Endodermal cell (in vitro differentiated cells): ENCODE measurements around the gene CCL19.

DNA sequence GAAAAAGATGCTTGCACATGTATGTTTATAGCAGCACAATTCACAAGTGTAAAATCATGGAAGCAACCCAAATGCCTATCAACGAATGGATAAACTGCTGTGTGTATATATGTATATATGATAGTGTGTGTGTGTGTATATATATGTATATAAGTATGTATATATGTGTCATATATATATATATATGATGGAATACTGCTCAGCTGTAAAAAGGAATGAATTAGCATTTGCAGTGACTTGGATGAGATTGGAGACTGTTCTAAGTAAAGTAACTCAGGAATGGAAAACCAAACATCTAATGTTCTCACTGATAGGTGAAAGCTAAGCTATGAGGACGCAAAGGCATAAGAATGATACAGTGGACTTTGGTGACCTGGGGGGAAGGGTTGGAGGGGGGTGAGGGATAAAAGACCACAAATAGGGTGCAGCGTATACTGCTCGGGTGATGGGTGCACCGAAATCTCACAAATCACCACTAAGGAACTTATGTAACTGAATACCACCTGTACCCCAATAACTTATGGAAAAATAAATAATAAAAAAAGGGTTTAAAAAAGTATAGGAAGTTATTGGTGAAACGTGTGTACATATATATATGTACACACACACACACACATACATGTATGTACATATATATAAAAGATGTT, 36.4 kb downstream of the UBAP1 start:
- PRO-cap, result no peak

DNA sequence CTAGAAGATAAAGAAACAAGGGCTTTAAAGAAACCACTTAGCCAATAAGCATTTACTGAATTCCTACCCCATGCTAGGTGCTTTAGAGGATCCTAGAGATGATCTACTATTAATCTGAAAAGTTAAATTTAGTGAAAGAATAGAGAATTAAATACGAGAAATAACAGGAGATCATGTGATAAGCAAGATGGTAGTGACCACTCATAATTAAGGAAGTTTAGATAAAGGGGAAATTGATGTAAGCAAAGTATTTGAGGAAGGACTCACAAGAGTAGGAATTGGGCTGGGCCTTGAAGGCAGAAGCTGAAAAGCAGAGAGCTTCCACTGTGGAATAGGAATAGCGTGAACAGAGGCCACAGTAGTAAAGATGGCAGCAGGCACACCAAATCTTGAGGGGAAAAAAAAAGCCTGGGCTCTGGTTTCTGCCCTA, 38.1 kb downstream of the KIF24 start:
- PRO-cap, result no peak

GRCh38 chr9:34328328-34328896, 656 bp downstream of the KIF24 start:
- PRO-cap, result no peak

DNA sequence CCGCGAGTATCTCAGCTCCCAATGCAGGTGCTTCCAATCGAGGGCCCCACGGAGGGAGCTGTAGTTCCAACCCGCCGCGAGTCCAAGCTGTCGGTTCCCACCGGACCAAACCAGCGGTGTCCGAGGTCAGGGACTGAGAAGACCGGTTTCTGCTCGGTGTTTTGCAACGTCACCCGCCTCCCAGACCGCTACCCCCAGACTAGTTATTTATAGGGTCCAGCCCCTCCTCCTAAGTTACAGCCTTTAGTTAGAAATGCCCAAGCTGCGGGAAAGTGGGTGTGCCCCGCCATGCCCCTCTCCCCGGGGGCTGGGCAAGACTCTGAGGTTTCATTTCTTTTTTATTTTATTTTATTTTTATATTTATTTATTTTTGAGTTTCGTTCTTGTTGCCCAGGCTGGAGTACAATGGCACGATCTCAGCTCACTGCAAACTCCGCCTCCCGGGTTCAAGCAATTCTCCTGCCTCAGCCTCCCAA, 765 bp upstream of the MYORG start:
- PRO-cap, result unidirectional peak, minus-strand start at position 201 of the sequence

GRCh38 chr9:34398453-34398937, 885 bp upstream of the C9orf24 start:
- PRO-cap, result no peak

DNA sequence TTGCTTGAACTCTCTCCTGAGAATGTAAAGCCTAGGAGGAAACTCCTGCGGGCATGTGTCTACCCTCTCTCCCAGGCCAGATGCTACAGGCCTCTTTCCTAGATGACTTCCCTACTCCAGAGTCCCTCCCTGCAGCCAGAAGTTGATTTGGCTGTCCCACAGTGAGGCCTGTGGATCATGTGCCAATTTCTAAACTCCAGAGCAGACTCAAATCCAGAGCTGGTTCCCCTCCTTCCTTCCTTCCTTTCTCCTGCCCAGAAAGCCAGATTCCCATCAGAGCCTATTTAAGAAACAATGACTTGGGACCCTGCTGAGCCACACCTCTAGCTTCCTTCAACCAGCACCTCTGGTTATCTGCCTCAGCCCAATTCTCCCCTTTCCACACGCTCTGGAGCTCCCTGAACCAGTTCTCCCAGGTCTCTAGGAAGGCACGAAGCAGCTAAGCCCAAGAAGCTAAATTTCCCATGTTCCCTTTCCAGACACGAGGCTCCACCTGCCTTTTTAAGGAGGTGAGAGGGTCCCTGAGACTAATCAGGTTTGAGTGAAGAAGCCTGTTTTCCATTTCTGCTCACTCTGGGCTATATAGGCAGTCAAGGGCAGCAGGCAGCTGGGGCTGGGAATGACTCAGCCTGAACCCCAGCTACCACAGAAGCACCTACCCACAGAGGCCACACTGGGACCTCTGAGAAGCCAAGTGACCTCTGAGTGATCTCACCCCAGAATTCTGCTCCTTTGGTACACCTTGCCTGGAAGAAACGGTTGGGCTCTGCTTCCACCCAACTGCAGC, 7.1 kb downstream of the FAM219A start:
- PRO-cap, result no peak

DNA sequence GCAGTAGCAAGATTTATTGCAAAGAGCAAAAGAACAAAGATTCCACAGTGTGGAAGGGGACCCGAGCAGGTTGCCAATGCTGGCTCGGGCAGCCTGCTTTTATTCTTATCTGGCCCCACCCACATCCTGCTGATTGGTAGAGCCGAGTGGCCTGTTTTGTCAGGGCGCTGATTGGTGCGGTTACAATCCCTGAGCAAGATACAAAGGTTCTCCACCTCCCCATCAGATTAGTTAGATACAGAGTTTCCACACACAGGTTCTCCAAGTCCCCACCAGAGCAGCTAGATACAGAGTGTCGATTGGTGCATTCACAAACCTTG, 23.2 kb downstream of the DNAI1 start:
- PRO-cap, result no peak

DNA sequence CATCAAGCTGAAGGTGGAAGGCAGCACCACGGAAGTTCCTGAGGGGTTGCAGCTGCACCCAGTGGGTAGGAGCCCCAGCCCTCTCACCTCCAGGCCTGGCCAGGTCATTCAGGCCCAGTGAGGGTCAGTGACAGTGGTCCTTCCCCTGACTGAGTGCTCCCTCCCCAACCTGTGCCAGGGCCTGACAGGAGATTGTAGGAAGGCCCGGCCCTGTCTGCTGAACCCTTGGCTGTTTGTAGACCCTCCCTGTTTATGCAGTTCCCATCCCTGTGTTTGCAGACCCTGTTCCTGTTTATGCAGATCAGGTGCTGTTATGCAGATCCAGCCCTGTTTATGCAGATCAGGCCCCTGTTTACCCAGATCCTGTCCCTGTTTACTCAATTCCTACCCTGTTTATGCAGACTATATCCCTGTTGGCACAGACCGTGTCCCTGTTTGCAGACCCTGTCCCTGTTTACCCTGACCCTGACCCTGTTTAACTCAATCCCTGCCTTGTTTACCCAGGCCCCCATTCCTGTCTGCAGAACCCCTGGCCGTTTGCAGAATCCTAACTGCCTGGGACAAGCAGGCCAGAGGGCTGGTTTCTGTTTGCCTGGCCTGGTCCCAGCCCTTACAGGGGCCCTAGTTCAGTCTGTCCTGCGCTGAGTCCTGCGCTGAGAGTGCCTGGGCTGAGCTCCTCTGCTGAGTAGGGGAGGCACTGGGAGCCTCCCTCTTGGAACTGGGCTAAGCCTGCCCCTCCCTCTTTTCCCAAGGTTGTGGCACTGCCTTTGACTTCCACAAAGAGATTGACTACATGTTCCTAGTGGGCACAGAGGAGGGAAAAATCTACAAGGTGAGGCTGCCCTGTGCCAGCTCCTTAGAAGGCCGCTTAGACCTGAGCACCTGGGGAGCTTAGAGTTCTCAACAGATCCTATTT, 10.2 kb downstream of the ENHO start:
- PRO-cap, result unidirectional peak, minus-strand start at position 661 of the sequence

- PRO-cap, result no peak
These were observed at the start of gene CCL19 for GRCh38 chr9:34691151-34691717. Gene CCL19 (minus strand): TSS chr9:34691276.

DNA sequence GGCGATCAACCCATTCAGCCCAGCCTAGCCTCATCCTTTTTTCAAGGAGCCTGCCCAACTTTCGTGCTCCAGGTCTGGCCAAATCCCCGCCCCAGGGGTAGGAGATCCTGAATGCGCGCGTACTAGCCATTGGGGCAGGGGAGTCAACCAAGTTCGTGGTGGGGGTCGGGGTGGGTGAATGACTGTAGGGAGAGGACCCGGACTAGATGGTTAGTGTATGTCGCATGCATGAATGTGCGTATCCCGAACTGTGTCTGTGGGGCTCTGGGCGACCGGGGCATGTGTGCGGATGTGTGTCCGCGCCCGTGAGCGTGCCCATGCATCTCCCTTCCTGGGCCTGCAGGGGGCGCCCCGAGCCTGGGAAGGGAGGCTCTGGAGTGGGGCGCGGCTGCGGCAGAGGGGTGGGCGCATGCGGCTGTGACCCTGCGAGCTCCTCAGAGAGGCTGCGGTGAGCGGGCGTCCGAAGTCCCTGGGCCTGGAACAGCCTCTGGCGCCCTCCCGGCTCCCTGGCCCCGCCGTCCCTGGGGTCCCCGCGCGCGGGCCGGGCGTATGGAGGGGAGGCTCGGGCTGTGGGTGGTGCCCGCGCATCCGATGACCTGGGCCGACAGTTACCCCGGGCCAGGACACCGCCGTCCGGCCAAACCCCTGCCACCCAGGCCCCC, 8.7 kb downstream of the CCL21 start:
- PRO-cap, result unidirectional peak, plus-strand start at position 437 of the sequence

GRCh38 chr9:34987935-34988959, 1.3 kb upstream of the DNAJB5 start:
- PRO-cap, result bidirectional peak, plus-strand start at chr9:34988867, minus-strand start at chr9:34988865

GRCh38 chr9:35036048-35036766, 5.8 kb upstream of the C9orf131 start:
- PRO-cap, result no peak

GRCh38 chr9:35042727-35043138, 693 bp downstream of the C9orf131 start:
- PRO-cap, result no peak

DNA sequence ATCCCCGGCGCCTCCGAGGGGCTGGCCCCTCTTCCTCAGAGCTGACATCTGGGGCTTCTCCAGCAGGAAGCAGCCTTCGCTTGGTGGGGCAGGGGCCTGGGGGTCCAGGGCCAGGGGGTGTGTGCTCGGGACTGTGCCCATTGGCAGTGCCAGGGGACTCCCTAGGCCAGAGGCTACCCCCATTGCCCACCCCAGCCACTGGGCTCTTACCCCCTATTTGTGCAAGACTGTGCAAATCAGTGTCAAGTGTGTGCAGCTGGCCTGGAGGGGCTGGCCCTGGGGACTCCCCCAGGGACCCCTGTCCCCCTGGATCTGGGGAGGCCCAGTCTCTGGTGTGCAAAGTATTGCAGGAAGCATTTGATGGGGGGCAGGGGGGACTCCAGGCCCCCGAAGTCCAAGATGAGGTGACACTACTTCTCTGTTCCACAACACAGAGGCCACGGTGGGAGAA, 4.6 kb upstream of the STOML2 start:
- PRO-cap, result no peak

- PRO-cap, result bidirectional peak, plus-strand start at chr9:35117144, minus-strand start at chr9:35116977
These were observed 1.1 kb upstream of the ATOSB start for GRCh38 chr9:35116639-35117332.

DNA sequence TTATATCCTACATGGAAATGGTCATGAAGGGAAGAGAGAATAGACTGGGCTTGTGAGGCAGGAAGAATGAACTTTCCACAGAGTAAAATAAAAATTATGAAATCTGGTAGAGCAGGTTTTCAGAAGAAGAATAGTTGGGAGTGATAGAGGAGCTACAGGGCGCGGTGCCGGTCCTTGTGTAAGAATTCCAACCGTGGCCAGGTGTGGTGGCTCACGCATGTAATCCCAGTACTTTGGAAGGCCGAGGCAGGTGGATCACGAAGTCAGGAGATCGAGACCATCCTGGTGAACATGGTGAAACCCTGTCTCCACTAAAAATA, 8.9 kb upstream of the UNC13B start:
- PRO-cap, result no peak

DNA sequence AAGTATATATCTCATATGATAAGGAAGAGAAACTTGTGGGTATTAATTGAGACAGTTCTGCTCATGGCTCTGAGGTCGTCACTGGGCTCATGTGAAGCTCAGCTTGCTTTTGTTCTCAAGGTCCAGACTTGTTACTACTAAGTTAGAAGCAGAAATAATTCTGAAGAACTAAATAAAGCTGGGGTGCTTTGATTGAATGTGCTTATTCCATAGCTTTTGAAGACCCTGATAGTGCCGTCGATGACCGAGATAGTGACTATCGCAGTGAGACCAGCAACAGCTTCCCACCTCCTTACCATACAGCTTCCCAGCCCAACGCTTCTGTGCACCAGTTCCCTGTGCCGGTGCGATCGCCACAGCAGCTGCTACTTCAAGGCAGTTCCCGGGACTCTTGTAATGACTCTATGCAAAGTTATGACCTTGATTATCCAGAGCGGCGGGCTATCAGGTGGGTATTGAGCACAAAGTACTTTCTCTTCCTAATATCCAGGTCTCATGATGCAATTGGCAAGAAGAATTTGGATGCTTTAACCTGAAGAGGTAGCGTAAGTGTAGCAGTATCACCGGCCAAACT, 133.8 kb downstream of the UNC13B start:
- PRO-cap, result no peak

- PRO-cap, result no peak
These were observed 96.8 kb upstream of the RUSC2 start for GRCh38 chr9:35392992-35393630.

GRCh38 chr9:35517700-35518582, 28.0 kb downstream of the RUSC2 start:
- PRO-cap, result bidirectional peak, plus-strand start at chr9:35518492, minus-strand start at chr9:35518234

GRCh38 chr9:35598926-35599481, 6.1 kb upstream of the TESK1 start:
- PRO-cap, result no peak